Bronchus fibroblast of lung (primary cell): ENCODE measurements around the gene RPGR.

DNA sequence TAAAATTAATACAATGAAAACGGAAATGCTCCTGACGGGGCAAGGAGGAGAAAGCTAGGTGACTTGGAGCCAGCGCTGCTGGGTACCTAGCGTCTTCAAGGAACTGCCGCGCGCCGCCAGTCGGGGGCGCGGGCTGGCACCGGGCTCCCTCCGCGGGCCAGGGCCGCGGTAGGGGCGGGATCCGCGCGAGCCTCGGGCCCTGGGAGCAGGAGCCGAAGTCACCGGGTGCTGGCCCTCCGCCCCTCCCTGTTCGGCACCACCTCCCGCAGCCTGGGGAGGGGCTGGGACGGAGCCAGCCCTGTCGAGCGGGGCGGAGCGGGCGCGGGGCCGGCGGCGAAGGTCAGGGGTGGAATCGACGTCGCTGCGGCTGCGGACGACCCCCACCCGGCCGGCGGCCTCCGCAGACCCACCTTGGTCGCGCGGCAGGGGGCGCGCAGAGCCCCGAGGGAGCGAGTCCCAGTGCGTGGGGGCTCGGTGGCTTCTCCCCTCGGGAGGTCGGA lies 50.8 kb upstream of the FAM47C start:
- RAMPAGE, long total RNA = no peak

GRCh38 chrX:37078364-37078769 lies 70.2 kb downstream of the FAM47C start:
- RAMPAGE, long total RNA = no peak

GRCh38 chrX:37887223-37887906 lies 40.0 kb upstream of the DYNLT3 start:
- RAMPAGE, long total RNA = no peak

GRCh38 chrX:38327024-38327847 lies at the start of gene RPGR:
Gene RPGR (minus strand): TSS chrX:38327509.
- RAMPAGE, long total RNA = no peak

DNA sequence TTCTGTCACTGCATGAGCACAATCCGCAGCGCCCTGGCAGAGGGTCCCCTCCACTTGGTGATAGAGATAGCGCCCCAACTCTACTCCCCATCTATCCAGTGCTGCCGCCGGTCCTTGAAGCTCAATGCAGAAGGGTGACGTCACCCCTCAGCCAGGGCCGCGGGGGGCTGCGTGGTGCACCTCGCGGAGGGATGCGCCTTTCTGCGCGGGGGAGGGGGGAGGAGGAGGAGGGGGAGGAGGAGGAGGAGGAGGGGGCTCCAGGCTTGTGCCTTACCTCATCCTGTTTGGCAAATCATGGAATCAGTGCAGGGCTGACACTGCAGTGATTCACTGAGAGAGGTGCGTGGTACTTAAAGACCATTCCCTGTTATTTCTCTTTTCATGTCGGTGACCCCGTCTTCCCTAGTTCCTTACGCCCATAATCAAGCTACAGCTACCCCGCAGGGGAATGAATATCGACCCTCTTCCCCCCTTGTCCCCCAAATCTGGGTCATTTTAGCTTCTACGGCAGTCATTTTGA lies 1.1 kb downstream of the TSPAN7 start:
- RAMPAGE, long total RNA = no peak

GRCh38 chrX:38803497-38804540 lies 2.6 kb downstream of the MID1IP1 start:
- RAMPAGE, long total RNA = start-site peak on the plus strand at chrX:38804280-38804287, 84 and 53 reads in 2 replicates

DNA sequence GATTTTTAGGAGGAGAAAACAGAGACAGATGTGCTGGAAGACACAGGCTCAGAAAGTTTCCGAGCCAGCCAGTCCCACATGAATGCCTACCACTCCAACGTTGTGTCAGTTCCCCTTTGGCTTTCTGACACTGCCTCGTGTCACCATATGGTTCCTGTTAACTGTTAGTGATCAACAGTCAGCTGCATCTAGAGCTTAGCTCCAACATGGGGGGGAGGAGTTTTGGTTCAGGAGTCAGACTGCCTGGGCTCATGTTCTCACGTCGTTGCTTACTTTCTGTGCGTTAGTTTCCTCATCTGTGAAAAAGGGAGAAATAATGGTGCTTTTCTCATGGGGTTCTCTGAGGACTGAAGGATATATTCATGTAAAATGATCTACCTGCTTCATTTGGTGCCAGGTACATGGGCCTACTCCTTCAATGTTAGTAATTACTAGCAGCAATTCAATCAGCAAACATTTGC lies 343.8 kb downstream of the MID1IP1 start:
- RAMPAGE, long total RNA = no peak

GRCh38 chrX:39419204-39419557 lies 617.9 kb downstream of the MID1IP1 start:
- RAMPAGE, long total RNA = no peak

- RAMPAGE, long total RNA = no peak
Measured at GRCh38 chrX:39534125-39534435, 563.7 kb downstream of the BCOR start.

DNA sequence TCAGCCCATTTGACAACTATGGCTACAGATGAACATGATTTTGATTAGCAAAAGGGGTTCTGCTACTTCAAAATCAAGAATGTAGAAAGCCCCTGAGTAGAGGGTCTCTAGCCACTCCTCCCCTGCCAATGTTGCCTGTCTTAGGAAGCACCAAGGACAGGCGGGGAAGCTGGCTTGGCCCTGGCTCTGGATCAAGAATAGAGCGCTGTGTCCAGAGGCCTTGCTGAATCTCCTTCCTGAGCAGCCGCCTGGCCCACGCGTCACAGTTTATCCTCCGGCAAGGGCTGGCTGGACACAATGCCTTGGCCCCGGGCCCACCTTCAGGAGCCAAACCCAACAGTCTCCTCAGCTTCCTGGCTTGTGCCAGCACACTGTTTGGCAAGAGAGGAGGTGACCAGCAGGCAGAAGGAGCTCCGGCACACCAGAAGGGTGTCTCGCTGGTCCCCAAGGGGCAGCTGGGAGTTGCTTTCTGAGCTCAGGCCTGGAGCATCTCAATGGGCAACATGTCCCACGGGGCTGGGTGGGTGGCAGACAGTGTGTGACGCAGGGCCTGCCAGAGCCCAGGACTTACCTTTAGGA lies 361.6 kb downstream of the BCOR start:
- RAMPAGE, long total RNA = no peak

GRCh38 chrX:39766115-39766873 lies 331.5 kb downstream of the BCOR start:
- RAMPAGE, long total RNA = no peak

DNA sequence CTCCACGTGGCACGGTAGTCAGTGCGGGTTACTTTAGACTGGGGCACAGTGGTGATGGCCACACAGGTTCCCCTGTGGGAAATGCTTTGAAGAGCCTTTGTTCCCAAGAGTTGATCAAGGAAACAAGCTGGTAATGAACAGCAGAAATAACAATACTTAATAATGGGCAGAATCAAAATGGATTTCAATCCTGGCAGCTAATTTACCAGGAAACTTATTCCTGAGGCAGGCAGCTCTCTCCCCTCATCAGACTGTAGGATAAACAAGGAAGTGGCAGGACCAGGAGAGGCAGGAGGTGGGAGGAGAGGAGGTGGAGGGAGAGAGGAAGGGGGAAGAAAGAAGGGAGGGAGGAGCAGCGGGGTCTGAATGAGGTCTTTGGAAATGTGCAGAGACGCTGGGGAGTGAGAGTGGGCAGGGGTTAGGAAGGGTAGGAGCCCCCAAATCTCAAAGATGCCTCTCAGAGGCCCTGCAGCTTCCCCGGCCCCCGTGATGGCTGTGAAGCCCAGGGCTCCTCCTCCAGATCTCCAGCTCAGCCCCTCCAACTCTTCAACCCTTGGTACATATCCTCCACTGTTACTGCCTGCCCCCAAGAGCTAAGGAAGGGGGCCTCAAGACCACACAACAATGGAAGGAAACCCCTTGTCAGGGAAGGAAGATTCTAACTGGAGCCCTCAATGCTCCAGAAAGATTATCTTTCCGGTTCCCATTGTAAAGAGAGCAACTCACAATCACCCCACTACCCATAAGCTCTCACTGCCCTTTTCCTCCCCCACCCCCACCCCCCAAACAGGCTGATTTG lies 231.4 kb downstream of the BCOR start:
- RAMPAGE, long total RNA = no peak

- RAMPAGE, long total RNA = no peak
Measured at GRCh38 chrX:39953839-39954348, 143.9 kb downstream of the BCOR start.

- RAMPAGE, long total RNA = no peak
Measured at GRCh38 chrX:40007473-40008189, 90.1 kb downstream of the BCOR start.

DNA sequence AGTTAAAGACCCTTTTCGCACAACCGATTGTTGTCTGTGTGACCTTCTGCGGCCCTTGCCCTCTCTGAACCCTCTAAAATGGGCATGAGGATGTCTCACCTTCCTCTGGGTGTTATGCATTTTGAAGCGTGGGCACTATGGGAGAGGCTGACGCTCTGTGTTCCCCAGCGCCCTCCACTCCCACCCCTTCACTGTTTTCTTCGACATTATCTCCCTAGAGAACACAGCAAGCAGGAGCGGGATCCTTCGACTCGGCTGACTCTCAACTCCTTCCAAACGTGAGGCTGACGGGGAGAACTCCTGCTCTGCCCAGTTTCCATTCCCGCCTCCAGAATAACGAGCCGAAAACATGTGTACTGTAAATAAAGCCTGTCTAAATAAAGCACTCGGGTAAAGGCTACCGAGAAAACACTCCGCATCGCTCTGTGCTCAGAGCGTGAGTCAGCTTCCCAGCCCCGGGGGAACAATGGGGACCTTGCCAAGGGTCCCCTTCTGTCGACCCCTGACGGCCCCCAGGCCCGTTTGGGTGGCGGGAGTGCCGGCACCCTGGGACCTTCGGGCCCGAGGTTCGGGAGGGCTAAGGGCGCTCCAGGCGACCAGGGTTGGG lies 85.9 kb downstream of the BCOR start:
- RAMPAGE, long total RNA = no peak

GRCh38 chrX:40012391-40012721 lies 85.4 kb downstream of the BCOR start:
- RAMPAGE, long total RNA = no peak

DNA sequence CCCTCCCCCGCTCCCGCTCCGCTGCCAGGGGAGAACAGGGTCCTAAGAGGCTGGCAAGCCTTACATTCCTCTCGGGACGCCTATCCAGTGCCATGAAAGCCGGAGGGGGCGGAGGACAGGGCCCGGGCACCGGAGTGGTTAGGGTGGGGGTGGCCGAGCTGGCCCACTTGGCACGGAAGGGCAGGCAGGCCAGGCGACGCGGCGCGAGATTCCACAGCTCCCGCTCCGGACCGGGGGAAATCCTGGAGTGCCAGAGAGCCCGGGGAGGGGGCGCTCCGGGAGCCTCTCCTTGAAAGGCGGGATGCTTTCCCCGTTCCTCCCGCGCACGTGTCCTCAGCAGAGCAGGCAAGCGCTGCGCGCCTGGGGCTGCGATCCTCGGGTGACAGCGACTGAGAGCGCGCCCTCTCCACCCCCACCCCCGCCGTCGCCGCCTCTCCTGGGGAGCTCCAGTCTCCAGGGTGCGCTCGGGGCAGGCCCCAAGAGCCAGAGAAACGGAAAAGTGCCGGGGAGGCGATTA lies 84.0 kb downstream of the BCOR start:
- RAMPAGE, long total RNA = no peak

- RAMPAGE, long total RNA = no peak
Measured at GRCh38 chrX:40063410-40064138, 34.2 kb downstream of the BCOR start.

DNA sequence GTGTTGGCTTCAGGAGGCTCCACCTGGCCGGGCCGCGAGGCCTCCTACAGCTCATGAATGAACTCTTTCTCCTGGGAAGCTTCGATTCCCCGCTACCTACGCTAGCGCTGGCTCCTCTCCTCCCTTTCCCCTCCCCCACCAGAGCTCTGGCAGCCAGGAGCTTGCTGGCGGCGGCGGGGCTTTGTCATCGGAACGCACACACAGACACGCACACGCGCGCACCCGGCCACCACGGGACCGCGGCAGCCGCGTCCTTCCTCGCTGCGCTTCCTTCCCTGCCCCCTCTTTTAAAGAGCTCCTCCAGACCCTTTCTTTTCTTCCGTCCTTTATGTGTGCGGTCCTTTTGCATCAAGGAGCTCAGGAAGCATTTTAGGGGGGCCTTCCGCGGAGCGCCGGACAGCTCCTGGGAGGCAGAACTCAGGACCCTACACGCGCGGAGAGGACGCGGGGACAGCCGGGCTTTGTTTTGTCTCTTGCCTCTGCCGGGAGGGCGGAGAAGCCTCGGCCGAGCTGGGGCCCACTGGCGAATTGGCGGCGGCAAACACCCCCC lies 70.2 kb upstream of the BCOR start:
- RAMPAGE, long total RNA = no peak

GRCh38 chrX:40170692-40171622 lies 73.2 kb upstream of the BCOR start:
- RAMPAGE, long total RNA = no peak